H7 (cell line): Measurements from ENCODE around the gene WBP1L.

- RAMPAGE, long total RNA: no peak
These were observed 44.8 kb upstream of the TRIM8 start for GRCh38 chr10:102599113-102600343.

DNA sequence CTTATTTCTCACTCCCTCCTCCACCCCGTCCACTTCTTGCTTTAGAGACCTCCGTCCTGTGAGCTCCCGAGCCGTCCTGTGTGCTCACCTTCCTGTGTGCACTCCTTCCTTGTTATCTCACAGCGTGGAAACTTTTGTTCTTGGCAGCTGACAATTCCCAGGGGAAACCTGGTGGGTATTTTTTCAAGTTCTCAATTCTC is 18.6 kb upstream of the TRIM8 start:
- RAMPAGE, long total RNA: no peak

GRCh38 chr10:102646607-102647134 is 2.4 kb downstream of the TRIM8 start:
- RAMPAGE, long total RNA: no peak

DNA sequence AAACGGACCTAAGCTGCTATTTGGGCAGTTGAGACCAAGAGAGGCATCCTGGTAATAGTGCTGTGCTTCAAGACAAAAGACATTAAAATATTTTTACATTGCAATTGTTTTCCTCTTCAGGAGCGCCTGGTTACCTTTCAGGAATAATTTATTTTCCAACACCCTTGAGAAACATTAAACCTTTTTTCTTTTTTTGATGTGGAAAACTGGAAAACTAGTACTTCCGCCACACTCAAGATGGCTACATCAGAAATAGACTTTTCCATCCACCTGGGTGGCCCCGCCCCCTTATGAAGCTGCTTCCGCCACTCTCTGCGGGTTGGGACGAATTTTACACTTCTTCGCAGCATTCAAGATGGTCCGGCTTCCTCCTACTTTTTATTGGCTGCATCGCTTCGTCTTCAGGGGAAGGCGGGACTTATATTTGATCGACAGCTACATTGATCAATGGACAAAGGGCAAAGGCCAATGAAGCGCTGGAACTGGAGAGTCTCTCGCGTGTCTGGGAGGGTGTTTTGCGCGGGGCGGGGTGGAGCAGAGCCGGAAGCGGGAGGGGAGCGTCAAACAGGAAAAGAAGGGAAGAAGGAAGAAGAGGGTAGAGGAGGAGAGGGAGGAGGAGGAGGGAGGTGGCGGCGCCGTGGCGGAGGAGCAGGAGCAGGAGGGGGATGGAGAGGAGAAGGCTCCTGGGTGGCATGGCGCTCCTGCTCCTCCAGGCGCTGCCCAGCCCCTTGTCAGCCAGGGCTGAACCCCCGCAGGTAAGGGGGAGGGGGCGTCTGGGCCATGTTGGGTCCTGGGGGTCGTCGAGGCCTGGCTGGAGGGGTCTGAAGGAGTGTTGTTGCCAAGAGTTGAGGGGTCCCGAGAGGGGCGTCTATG is at the start of gene WBP1L:
Gene WBP1L, plus strand, starts transcription at position 560 of the 873 bp plus-strand sequence.
- RAMPAGE, long total RNA: start-site peak on the plus strand centred at position 585 of the sequence, 22 bp wide, 39 reads

DNA sequence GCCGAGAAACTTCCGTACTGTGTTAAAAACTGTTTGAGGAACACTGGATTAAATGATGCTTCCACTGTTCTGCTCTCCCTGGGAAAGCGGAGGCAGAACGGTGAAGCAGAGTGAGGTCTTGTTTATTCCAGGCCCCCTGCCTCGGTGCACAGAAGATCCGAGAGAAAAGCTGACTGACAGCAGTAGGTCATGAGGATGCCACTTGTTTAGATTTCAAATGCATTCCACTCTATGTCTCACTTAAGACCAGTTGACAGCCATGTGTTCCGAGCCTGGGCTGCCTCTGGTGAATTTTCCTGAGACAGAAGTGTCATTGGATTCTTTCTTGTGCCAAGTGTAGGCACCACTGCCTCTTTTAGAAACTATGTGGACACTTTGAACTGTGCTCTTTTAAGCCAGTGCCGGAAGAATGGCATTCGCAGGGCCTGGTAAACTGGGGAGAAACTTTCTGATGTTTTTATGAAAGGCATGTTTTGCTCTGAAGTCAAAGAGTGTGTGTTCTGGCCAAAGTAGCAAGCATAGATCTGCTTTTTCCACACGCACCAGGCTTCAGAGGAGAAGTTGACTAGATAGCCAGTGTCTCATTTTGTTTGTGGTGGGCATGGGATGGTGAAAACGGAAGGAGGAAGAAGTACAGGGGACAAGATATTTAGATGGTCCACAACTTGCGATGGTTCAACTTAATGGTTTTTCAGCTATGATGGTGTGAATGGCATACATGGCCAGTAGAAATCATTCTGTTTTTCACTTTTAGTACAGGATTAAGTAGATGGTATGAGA is 41.7 kb downstream of the CYP17A1 start:
- RAMPAGE, long total RNA: no peak

- RAMPAGE, long total RNA: no peak
These were observed 57.1 kb downstream of the CNNM2 start for GRCh38 chr10:102975227-102975555.

DNA sequence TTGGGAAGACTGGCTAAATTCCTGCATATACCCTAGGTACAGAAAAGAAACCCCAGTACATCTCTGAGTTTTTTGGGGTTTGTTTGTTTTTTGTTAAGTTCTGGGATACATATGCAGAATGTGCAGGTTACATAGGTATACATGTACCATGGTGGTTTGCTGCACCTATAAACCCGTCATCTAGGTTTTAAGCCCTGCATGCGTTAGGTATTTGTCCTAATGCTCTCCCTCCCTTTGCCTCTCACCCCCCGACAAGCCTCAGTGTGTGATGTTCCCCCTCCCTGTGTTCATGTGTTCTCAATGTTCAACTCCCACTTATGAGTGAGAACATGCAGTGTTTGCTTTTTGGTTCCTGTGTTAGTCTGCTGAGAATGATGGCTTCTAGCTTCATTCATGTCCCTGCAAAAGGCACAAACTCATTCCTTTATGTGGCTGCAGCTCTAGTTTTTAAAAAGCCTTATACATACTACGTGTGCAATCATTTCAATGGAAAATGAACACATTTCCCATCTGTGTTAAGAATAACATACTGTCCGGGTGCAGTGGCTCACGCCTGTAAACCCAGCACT is 54.8 kb downstream of the NT5C2 start:
- RAMPAGE, long total RNA: no peak

- RAMPAGE, long total RNA: no peak
These were observed 39.9 kb downstream of the NT5C2 start for GRCh38 chr10:103152976-103153841.

GRCh38 chr10:103374406-103374632 is 6.5 kb downstream of the TAF5 start:
- RAMPAGE, long total RNA: no peak

- RAMPAGE, long total RNA: no peak
These were observed 7.8 kb downstream of the CALHM3 start for GRCh38 chr10:103471152-103471685.

- RAMPAGE, long total RNA: no peak
These were observed 2.7 kb downstream of the CALHM3 start for GRCh38 chr10:103476177-103476828.

DNA sequence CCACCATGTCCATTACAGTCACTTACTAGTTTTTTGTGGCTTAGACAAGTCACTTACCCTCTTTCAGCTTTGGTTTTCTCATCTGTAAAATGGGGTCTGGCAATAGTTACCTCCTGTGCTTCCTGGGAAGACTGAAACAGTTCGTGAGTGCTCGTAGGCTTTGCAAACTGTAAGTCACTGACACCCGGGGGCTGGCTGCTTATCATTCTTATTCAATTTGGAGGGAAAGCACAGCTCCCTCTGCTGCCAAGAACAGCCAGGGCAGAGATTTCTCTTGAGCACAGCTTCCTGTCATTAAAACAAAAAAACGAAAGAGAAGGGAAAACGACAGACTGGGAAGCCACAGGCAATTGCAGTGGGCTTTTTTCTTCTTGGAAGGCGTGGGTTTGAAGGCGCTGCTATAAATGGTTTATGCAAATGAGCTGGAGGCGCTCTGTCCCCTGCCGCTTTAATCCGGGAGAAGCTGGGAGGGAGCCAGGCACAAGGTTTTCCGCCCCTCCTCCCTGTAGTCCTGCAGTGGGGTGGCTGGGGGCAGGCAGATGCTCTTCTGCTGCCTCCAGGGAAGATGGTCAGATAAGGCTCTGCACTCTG is 49.2 kb downstream of the NEURL1 start:
- RAMPAGE, long total RNA: no peak

DNA sequence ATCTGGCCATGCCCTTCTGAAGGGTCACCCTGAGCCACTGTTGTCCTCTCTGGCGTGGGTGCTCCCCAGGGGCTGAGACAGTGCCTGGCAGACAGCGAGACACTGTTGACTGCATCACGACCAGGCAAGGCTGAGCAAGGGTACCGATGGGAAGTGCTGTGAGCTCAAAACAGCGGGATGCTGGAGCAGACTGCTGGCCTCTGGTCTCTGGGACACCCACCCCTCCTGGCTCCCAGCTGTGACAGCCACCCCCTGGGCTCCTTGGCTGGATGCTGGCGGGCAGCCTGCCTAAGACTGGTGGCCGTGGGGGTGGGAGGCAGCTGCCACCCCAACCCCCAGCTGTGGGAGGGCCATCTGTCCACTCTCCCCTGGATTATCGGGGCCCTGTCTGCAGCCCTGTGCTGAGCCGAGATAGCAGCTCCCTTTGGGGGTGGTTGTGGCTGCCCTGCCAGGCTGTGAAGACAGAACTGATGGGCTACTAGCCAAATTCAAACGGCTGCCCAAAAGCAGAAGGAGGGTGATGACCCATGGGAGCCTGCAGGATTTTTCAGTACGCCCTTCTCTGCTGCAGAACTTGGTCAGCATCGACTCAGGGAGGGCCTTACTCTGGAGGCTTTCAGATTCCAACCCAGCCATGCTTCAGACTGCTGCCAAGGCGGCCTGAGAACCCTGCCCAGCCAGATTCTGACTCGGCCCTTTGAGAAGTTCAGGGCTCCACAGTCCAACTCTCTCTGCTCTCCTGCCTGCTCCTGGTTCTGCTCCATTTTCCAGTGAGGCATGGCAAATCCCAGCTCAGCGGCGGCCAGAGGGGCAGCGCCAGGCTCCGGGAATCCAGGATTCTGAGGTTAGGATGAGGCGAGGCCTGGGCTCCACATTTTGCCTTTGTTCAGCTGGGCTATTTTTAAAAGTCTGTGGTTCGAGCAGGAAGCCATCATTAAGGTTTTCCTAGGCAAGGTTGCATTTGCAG is 125.3 kb downstream of the NEURL1 start:
- RAMPAGE, long total RNA: no peak

- RAMPAGE, long total RNA: no peak
These were observed 134.4 kb downstream of the NEURL1 start for GRCh38 chr10:103627754-103628383.

DNA sequence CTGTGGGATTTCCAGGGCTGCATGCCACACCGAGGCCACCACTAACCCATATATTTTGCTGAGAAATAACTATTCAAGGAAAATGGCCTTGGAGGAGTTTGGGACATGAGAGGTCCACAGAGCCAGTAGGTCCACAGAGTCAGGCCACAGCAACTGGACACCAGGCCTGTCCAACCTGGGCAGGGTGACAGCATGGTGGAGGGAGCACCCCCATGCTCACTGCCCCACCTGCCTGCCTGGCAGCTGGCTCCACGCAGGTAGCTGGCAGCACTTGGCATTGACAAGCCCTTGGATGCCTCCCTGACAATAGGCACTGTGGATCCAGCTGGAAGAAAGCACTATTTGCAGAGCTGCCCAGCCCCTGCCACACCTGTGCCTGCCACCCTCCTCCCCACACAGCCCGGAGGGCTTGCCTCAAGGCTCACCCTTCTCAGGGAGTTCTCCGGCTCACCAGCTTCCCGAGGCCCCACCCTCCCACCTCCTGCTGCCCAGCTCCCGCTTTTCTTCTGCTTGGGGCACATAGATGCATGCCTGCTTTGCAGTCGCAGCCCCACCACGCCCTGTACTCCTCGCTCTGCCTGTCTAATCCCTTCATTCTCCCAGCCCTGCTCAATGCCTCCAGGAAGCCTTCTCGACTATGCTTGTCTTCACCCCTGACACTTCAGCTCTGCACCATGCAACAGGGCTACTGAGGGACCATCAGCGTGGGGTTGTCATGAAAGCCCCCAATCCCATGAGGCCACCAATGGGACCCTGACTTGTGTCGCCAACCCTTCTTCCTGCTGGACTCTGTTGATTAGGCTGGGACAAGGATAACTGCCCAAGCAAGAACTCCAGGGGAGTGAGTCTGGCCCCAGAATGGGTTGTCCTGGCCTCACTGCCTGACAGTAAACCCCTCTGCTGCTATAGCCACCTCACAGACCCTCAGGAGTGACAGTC is 160.2 kb downstream of the NEURL1 start:
- RAMPAGE, long total RNA: no peak

DNA sequence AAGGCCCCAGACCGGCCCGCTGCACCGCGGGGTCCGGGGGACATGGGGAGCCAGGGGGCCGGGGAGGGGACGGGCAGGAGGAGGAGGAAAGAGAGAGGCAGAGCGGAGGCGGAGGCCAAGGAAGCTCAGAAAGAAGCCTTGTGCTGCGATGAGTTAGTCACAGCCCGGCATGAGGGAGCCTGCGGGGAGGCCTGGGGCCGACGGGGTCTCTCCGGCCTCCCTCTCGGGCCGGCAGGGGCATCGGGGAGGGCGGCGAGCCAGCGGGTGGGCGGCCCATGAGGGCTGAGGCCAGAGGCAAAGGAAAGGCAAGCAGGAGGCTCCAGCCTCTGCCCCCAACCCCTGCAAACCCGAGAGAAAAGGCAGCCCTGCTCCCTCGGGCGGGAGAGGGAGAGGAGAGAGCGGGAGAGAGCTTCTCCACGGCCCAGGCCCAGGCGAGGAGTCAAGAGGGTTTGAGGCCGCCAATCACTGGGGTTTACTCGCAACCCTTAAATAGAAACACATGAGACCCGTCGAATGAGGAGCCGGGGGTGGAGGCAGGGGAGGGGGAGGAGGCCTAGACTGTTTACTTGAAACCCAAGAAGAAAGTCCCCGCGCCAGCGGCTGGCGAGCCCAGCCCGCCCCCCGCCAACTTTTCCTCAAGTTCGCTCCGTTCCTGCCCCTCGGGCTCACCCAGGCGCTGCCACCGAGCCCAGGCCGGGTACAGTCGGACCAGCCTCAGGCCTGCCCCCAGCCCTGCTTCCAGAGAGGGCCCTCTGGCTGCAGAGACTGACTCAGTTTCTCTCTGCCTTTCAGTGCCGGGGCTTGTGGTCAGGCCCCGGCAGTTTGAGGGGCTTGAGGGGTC is 168.0 kb downstream of the NEURL1 start:
- RAMPAGE, long total RNA: no peak

DNA sequence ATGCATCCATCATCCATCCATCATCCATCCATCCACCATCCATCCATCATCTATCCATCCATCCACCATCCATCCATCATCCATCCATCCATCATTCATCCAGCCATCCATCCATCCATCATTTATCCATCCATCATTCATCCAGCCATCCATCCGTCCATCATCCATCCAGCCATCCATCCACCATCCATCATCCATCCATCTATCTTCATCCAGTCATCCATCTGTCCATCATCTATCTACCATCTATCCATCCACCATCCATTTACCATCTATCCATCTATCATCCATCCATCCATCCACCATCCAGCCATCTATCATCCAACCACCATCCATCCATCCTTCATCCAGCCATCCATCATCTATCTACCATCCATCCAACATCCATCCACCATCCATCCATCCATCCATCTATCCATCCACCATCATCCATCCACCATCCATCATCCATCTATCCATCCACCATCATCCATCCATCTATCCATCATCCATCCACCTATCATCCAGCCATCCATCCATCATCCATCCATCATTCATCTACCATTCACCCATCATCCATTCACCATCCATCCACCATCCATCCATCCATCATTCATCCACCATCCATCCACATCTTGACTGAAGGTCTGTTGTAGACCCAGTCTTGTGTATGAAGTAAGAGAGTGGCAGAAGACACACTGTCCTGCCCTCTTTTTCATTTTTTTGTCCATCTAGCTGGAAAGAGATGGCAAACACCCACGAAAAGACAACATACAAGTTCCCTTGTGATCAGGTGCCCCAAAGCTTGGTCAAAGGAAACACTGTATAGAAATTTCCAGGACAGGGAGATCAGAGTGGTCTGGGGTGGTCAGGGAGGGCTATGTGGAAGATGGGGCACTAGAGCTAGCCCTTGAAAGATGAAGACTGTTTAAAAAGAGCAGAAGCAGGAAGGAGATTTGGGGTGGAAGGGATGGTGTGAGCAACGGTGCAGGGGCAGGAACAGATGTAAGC is 153.5 kb downstream of the SH3PXD2A start:
- RAMPAGE, long total RNA: no peak

GRCh38 chr10:103713442-103713948 is 141.9 kb downstream of the SH3PXD2A start:
- RAMPAGE, long total RNA: no peak

DNA sequence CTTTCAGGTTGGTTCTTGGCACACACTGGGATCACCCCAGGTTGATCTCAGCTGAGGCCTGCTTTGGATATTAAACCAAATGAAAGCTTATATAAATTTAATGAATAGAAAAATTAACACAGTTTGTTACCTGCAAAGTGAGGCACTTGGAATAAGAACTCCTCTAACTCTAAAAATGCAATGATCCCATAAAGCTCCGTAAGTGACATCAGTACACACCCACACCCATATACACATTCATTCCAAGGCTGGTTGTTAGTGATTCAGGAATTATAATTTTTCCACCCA is 61.6 kb downstream of the SH3PXD2A start:
- RAMPAGE, long total RNA: no peak

GRCh38 chr10:103918369-103918915 is 458 bp upstream of the STN1 start:
- RAMPAGE, long total RNA: no peak